BJ (cell line): ENCODE data around the genes SCAP and CSPG5.

DNA sequence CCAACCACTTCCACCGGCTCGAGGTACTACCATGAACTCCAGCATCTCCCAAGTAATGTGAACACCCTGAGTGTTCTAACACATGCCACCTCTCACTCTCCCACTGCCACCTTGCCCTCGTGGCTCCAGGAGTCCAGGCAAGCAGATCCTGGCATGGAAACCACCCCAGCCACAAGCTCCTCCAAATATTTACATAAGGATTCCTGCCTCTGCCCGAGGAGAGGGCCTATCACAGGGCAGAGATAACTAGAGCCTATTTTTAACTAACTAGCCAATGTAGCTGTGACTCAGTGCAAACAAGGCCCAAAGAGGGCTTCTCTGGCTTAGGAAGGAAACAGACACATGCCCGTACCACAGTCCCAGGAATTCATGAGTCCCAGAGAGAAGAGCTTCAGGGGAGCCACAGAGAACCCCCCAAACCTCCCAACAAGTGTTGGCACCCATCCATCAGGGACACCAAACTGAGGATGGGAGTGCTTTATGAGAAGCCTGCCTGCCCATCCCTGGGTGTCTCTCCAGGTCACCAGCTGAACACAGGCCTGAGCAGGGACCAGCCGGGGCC is 9.3 kb downstream of the FYCO1 start:
- CAGE, long polyA plus RNA = no peak
- RRBS = no CpG with 5 or more reads among the region's 6 CpGs

GRCh38 chr3:46206638-46207083 is 1.5 kb downstream of the CCR1 start:
- CAGE, long polyA plus RNA = no peak
- RRBS = no CpG with 5 or more reads among the region's 4 CpGs

DNA sequence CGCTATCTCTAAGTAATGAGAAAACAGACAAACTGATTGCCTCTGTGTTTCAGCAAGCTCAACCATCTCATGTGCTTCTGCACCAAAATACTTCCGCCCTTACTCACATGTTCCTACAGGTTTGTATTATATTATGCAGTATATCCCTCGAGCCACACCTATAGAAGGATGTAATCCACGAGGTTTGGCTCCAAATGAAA is 22.5 kb downstream of the CCRL2 start:
- CAGE, long polyA plus RNA = no peak
- RRBS = no CpG with 5 or more reads among the region's 4 CpGs

- CAGE, long polyA plus RNA = no peak
- RRBS = no CpG with 5 or more reads among the region's 3 CpGs
Observed at GRCh38 chr3:46513087-46513559, 15.3 kb downstream of the RTP3 start.

DNA sequence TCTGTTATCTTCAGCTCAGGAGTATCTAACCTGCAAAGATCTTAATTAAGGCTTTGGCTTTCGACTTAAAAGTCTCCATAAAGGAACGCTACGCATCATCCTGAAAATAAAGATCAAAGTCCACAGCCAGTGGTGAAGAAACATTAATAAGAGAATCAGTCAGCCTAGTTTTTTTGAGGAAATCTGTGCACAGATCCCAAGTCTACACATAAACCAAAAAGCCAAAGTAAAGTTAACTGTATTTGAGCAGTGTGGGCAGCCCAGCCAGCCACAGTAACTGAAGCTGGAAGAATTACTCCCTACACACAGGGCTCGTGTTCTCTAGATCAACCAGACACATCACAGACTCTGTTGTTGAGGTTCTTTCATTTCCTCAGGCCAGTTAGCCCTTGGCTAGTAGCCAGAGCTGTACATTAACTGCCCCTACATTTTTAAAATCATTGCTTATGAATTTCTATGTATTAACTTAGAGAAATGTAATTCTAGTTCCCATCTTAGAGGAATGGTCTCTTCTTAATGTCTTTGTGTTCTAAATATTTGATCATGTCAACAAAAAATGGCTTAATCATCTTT is 6.9 kb downstream of the LRRC2 start:
- CAGE, long polyA plus RNA = no peak
- RRBS = no CpG with 5 or more reads among the region's 4 CpGs

- CAGE, long polyA plus RNA = no peak
- RRBS = no CpG with 5 or more reads among the region's 1 CpG
Observed at GRCh38 chr3:46632741-46633125, 20.4 kb downstream of the FAM240A start.

DNA sequence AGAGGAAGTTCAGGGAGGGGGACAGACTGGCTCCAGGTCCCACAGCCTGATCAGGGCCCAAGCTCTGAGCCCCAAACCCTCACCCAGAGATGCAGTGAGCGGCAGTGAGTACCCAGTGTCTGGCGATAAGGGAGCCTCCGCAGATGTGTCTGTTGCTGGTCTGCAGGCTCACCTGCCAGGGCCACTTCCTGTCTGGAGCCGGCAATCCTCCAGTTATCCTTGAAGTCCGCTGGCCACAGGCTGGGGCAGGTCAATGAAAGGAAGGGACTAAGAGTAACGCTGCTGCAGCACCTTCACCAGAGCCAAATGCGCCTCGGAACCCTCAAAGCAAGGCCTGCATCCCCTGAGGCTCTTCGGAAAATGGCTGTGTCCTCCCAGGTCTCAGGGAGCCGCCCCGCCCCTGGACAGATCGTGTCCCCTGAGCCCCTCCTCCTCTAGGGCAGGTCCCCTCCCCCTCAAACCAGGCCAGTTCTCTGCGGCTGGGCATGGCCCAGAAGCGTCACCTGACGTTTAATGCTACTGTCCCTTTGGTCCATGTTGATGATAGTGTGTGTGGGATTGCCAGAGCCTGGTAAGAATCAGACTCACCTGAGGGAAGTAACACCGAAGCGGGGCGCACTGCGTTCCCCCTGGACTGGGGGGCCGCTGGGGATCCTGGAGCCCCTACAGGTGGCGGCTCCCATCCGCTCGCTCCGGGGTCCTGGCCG is 51.5 kb downstream of the MYL3 start:
- CAGE, long polyA plus RNA = no peak
- RRBS = 10% methylated on average over 2 of the region's 25 CpGs

DNA sequence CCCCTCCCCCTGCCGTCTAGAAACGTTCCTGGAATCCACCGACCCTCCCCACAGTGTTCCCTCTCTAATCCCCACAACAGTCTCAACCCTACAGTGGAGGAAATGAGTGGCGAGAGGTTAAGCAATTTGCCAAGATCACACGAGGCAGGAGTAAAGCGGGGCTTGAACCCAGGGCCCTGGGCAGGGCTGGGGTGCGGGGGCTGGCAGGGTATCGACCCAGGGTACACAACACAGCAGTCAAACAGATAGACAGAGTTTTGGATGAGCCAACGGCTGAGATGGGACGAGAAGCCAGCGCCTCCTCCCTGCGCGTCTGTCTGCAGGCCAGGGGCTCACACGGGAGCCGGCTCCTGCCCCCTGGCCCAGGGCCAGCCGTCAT is 18.1 kb downstream of the MYL3 start:
- CAGE, long polyA plus RNA = no peak
- RRBS = no CpG with 5 or more reads among the region's 16 CpGs

- CAGE, long polyA plus RNA = no peak
- RRBS = 1% methylated on average over 15 of the region's 77 CpGs
Observed at GRCh38 chr3:46882391-46883176, 5.1 kb downstream of the PTH1R start.

GRCh38 chr3:46932398-46933323 is 43.9 kb downstream of the CCDC12 start:
- CAGE, long polyA plus RNA = no peak
- RRBS = no CpG with 5 or more reads among the region's 8 CpGs

DNA sequence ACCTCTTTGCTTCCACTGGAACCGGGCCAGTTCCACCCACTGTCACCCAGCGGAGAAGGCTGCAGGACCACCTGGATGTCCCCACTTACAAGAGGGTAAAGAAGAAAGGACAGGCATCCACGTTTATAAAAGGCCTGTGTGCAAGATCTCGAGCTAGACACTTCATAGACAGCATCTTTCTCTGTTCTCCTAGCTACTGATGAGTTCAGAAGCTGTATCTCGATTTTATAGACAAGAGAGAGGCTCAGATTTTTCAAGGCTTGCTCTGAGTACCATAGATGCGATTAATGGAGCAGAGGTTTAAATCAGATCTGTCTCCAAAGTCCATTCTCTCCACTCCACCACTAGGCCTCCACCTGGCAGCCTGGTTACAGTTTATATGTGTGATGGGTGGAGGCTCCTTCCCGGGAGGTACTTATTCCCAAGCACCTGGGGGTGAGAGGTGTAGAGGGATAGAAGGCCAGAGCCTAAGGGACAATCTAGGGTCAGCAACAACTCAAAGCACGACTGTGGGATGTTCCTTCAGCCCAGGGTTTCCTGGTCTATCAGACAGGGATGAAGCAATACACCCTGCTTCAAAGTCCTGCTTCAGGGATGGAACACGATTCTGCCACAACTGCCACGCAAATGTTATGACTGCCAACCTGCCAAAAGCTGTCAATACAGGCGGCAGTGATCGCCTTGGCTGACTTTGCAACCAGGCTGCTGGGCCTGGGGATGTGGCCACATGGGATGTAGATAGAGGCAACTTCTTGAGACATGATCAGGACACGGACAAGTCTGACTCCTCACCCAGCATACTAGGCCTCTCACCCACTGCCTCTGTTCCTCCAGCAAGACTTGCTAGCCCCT is 8.0 kb downstream of the CCDC12 start:
- CAGE, long polyA plus RNA = no peak
- RRBS = no CpG with 5 or more reads among the region's 13 CpGs

- CAGE, long polyA plus RNA = no peak
- RRBS = no CpG with 5 or more reads among the region's 25 CpGs
Observed at GRCh38 chr3:46988705-46989940, 9.7 kb downstream of the NBEAL2 start.

GRCh38 chr3:46998675-46999519 is 19.4 kb downstream of the NBEAL2 start:
- CAGE, long polyA plus RNA = no peak
- RRBS = no CpG with 5 or more reads among the region's 32 CpGs

- CAGE, long polyA plus RNA = no peak
- RRBS = no CpG with 5 or more reads among the region's 2 CpGs
Observed at GRCh38 chr3:47022851-47023196, 43.4 kb downstream of the NBEAL2 start.

DNA sequence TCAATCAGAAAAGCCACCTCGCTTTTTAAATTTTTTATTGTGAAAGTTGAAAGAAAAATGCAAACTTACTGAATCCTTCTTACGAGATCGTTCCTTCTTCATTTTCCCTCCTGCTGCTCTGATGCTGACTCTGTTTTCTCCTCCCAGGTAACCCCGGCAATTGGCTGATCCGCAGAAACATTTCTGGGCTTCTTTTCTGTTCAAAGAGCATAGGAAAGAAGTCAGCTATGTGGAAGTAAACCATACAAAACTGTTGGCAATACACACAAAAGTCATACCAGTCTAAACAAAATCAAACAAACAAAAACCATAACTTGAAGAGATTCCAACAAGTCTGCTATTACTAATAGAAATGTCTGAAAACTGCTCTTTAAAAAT is 66.0 kb downstream of the SETD2 start:
- CAGE, long polyA plus RNA = no peak
- RRBS = no CpG with 5 or more reads among the region's 5 CpGs

GRCh38 chr3:47475650-47476356 is at the start of gene SCAP:
TSS of gene SCAP (minus strand) at chr3:47475941.
- CAGE, long polyA plus RNA = no peak
- RRBS = 17% methylated on average over 10 of the region's 81 CpGs

DNA sequence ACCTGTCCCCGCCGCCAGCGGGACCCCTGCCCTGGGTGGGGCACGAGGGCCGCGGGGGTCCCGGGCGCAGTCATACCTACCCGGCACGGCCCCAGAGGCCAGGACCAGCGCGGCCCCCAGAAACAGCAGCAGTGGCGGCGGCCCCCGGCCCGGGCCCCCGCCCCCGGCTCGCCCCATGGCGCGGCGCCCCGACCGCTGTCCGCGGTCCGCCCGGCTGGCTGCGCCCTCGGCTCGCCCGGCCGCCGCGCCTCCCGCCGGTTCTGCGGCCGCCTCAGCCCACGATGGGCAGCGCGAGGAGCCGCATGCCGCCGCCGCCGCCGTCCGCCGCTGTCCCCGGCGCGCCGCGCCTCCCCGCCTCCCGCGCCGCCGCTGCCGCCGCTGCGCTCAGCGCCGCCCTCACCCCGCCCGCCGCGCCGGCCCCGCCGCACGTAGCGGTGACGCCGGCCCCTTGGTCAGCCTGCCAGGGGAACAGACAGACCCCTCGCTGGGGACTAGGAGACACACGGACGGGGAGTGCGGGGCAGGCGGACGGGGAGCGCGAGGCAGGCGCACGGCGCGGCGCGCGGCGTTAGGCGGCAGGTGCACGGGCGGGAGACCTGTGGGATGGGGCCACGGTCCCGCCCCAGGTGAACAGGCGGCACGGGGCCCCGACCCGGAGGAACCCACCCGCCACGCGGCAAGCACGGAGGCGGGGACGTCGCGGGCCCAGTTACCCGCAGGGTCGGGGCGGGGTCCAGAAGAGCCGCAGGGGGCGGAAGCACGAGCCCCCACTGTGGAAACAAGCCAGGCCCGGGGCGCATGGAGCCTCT is at the start of gene CSPG5:
Gene CSPG5 (minus strand): TSS at position 349 of the 809 bp plus-strand sequence.
- CAGE, long polyA plus RNA = no peak
- RRBS = 2% methylated on average over 52 of the region's 117 CpGs

GRCh38 chr3:47745671-47746191 is 36.0 kb downstream of the SMARCC1 start:
- CAGE, long polyA plus RNA = no peak
- RRBS = no CpG with 5 or more reads among the region's 2 CpGs

- CAGE, long polyA plus RNA = no peak
- RRBS = 88% methylated on average over 4 of the region's 44 CpGs
Observed at GRCh38 chr3:47846151-47847176, 43.5 kb downstream of the DHX30 start.

DNA sequence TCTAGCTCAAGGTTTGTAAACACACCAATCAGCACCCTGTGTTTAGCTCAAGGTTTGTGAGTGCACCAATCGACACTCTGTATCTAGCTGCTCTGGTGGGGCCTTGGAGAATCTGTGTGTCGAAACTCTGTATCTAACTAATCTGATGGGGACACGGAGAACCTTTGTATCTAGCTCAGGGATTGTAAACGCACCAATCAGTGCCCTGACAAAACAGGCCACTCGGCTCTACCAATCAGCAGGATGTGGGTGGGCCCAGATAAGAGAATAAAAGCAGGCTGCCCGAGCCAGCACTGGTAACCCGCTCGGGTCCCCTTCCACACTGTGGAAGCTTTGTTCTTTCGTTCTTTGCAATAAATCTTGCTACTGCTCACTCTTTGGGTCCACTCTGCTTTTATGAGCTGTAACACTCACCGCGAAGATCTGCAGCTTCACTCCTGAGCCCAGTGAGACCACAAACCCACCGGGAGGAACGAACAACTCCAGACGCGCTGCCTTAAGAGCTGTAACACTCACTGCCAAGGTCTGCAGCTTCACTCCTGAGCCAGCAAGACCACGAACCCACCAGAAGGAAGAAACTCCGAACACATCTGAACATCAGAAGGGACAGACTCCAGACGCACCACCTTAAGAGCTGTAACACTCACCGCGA is 85.2 kb downstream of the DHX30 start:
- CAGE, long polyA plus RNA = no peak
- RRBS = no CpG with 5 or more reads among the region's 20 CpGs